Pericardium (tissue), 1 donor: ENCODE data around the genes RAB5B, SMARCC2 and GLS2.

DNA sequence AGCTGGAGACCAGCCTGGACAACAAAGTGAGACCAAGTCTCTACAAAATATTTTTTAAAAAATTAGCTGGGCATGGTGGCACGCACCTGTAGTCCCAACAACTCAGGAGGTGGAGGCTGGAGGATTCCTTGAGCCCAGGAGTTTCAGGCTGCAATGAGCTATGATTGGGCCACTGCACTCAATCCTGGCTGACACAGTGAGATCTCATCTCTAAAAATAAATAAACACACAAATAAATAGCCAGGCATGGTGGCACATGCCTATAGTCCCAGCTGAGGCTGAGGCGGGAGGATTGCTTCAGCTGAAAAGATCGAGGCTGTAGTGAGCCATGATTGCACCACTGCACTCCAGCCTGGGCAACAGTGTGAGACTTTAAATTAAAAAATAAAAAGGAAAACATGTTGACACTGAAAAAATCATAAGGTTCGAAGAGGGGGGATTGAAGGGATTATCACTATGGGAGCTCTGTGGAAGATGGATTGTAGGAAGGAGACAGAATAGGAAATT, 13.2 kb downstream of the DGKA start:
- RRBS = no CpG with 5 or more reads among the region's 4 CpGs

GRCh38 chr12:55973891-55974750, at the start of gene RAB5B:
TSS of gene RAB5B (plus strand) at chr12:55974078.
- RRBS = 2% methylated on average over 13 of the region's 41 CpGs

DNA sequence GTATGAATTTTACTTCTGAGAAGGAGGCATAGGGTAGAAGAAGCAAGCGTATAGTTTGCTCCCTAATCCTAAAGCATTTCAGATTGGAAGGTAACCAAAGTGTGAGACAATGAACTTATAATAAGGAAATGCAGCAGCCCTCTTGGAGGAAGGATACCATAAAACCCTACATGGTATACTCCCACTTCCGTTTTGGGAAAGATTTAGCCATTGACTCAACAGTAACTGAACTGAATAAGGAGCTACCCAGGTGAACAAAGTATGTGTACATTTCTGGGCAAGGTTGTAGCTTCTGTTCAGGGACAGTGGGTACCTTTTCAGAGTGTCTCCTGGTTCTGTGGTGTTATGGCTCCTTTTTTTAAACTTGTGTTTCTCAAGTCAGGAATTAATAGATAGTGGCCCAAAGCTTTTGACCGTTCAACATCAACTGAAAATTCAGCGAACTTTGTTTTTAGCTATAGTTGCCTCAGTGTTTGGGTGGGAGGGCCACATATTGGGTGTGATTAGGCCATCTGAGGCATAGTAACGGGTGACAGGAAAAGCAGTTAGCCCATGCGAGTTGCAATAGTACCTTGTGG, 3.8 kb downstream of the RAB5B start:
- RRBS = no CpG with 5 or more reads among the region's 6 CpGs

DNA sequence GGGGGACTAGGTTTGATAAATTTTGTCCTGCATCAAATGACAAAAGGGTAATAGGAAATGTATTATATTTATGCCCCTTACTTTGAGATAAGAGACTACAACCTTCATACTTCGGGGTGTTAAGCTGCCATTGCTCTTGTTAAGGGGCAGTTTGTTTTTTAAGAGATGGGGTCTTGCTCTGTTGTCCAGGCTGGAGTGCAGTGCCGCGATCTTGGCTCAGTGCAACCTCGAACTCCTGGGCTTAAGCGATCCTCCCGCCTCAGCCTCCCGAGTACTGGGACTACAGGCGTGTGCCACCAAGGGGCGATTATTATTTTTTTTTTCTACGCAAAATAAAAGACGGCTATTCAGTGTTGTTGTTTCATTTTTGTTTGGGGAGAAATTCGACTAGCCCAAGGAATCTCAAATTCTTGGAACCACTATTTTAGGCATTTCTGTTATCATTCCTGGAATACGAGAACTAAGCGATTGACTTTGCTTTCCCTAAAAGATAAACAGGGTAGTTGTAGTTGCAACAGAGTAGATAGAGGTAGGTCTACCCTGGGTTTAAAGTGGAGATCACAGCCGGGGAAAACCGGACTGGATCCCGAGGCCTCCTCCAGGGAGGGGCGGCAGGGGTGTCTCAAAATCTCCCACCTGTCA, 621 bp upstream of the SUOX start:
- RRBS = 2% methylated on average over 3 of the region's 18 CpGs

DNA sequence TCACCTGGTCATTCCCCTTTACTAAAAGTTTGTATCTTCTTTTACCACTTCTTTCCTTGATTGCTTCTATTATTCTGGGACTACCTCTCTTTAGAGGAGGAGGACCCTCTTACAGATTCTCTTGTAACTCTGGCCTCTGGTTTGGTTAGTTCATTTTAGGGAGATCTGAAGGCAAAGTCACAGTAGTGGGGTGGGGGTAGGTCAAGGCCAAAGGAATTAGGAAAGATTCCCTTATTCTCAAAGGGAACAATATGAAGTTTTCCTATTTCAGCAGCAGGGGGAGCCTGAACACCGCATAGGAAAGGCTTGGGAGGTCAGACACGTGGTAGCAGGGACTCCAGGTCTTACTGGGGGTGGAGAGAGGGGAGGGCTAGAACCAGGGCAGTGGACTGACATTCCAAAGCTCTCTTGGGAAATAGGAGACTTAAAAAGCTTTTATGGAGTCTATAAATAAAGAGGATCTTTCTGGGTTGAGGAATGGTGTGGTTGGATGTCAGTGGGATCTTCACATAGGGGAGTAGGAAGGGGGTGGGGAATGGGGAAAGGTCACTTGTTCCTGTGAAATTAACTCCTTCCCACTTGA, 1.3 kb downstream of the ZC3H10 start:
- RRBS = no CpG with 5 or more reads among the region's 2 CpGs

DNA sequence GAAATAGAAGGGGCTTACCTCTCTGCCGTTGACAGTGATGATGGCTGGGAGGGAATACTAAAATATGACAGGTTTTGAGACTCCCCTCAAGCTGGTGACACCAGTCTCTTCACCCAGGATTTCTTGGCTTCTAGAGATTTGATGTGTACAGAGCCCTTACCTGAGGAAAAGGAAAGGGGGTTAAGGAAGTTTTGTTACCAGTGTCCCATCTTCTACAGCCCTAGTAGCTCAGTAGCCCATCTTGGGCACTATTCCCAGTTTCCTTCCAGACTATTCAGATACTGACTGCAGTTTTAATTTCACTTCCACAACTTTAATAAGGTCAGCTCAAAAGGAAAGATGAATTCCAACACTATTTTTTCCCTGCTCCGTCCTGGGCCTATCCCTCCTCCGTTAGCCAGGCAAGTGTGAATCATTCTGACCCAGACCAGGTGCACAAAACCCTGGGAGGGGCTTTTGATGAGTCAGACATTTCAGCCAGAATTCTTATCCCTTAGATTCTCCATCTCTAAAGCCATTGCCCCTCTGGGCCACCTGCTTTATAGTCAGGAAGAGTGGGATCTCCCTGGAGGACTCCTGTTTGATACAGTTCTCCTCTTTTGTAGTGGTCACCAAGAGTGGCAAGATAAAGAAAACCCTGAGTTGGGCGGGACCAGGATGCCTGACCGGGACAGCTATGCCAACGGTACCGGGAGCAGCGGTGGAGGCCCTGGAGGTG, 2.0 kb downstream of the ZC3H10 start:
- RRBS = no CpG with 5 or more reads among the region's 8 CpGs

GRCh38 chr12:56154936-56155382, 2.6 kb downstream of the MYL6B start:
- RRBS = no CpG with 5 or more reads among the region's 5 CpGs

DNA sequence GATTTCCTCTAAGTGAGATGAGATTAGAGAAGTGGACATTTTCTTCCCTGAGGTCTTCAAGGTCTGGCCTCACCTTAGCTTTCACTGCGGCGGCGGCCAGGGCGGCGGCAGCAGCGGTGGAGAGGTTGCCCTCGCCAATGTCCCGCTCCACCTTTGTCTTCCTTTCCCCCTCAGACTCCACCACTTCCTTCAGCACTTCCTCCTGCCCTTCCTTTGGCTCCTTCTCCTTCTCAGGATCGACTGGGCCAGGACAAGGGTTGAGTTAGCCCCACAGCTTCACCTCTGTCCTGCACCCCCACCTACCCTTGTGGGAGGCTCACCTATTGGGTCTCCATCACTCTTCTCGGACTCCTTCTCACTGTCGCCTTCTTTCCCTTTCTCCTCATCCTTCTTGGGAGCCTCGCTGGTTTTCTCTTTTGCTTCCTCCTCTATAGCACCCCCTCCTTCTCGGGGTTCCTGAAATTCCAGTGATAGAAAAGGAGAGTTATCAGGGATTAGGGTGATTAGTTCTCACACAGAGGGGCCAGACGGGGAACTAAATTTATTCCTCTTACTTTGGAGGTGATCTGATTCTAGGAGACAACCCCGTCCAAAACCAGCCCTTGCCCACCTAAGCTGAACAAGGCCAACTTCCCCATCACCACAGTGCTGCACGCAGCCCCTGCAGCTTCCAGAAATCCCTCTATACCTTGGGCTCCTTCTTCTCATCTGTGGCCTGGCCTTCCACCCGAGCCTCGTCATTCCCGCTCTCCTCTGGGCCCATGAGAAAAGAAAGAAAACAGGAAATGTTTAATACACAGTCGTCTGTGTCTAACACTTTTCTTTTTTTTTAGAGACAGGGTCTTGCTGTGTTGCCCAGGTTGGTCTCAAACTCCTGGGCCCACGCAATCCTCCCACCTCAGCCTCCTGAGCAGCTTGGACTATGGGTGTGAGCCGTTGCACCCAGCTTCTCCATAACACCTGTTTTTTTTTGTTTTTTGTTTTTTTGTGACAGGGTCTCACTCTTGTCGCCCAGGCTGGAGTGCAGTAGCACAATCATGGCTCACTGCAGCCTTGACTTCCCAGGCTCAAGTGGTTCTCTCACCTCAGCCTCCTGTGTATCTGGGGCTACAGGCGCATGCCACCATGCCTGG, 11.7 kb downstream of the MYL6 start:
- RRBS = no CpG with 5 or more reads among the region's 24 CpGs

- RRBS = 1% methylated on average over 15 of the region's 90 CpGs
Measured at GRCh38 chr12:56189166-56189921, at the start of gene SMARCC2. TSS of gene SMARCC2 (minus strand) at chr12:56189483.

GRCh38 chr12:56193090-56193402, 3.8 kb upstream of the SMARCC2 start:
- RRBS = no CpG with 5 or more reads among the region's 1 CpG

GRCh38 chr12:56196786-56197147, 7.5 kb upstream of the SMARCC2 start:
- RRBS = no CpG with 5 or more reads among the region's 5 CpGs

GRCh38 chr12:56271042-56271981, 4.6 kb downstream of the COQ10A start:
- RRBS = no CpG with 5 or more reads among the region's 1 CpG

- RRBS = no CpG with 5 or more reads among the region's 15 CpGs
Measured at GRCh38 chr12:56300839-56301495, 837 bp upstream of the CS start.

DNA sequence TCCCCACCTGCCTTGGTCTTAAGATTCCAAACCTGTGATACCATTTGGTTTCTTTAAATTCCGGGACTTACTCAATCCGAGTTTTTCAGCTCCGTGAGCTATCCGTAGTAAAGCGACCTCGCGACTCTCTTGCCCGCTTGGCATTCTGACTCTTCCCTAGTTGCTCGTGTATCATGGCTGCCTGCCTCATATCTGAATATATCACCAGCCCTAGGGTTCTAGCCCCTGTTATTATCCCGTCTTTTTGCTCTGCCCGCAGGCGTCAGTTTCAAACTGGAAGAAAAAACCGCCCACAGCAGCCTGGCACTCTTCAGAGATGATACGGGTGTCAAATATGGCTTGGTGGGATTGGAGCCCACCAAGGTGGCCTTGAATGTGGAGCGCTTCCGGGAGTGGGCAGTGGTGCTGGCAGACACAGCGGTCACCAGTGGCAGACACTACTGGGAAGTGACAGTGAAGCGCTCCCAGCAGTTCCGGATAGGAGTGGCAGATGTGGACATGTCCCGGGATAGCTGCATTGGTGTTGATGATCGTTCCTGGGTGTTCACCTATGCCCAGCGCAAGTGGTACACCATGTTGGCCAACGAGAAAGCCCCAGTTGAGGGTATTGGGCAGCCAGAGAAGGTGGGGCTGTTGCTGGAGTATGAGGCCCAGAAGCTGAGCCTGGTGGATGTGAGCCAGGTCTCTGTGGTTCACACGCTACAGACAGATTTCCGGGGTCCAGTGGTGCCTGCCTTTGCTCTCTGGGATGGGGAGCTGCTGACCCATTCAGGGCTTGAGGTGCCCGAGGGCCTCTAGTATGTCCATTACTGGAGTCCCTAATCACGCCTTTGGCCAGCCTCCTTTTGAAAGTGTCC, 630 bp downstream of the SPRYD4 start:
- RRBS = 27% methylated on average over 4 of the region's 27 CpGs

DNA sequence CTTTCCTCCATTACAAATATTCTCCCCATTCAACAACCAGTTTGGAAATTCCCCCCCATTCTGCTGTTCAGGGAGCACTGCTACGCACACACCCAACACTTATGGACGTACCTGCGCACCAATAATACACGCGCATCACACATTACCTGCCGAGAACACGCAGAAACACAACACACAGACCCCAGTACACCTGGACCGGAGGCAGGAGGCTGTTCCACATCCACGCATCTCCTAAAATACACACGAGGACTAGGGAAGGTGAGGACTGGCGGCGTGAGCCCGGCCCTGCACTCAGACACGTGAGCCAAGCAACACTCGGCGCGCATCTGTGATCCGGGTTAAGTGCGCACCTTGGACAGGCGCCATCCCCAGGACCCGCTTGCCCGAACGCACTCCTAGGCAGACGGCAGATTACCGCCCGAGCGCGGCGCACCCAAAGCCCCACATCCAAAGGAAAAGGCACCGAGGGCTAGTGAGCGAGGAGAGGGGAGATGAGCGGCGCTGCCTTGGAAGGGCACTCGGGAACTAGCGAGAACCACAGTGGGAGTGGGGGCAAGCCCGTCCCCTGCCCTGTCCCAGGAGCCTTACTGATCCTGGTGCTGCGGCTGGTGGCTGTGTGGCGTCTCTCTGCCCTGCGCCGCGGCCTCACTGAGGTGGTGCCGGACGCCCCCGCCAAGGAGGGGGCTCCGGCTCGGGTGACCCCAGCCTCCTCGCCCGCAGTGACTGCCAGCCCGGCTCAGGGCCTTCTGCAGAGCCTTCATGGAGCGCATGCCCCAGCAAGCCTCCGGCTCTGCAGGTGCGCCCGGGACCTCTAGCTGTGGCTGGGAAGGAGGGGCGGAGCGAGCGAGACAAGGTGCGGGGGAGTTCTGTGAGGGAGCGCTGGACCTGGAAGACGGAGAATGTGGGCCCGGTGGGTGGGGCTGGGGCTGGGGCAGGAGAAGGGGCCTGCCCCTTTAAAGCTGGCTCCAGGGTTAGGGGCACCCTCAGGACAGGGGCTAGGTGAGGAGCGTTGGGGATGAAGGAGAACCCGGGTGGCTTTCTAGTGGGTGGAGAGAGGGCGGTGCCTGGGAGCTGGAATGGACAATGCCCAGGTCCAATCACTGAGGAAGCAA, at the start of gene GLS2:
Gene GLS2, minus strand, starts transcription at position 813 of the 1,112 bp plus-strand sequence.
- RRBS = 3% methylated on average over 22 of the region's 63 CpGs

- RRBS = no CpG with 5 or more reads among the region's 11 CpGs
Measured at GRCh38 chr12:56635821-56636277, 5.7 kb upstream of the BAZ2A start.

DNA sequence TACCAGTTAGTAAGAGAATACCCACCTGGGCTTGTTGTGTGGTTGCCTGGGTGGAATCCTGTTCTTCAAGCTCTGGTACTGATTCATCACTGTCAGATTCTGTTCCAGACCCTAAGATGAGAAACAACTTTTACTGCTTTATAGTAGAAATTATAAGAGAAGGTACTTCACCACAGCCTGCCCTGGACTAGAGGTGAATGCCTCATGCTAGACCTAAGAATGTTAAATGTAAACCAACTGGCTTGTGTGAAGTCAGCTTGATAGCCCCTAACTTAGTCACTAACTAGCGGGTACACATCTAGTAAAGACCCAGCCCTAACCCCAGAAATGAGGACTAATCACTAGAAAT, 10.5 kb downstream of the NACA start:
- RRBS = no CpG with 5 or more reads among the region's 1 CpG

GRCh38 chr12:56996548-56996966, 2.3 kb downstream of the GPR182 start:
- RRBS = no CpG with 5 or more reads among the region's 6 CpGs

GRCh38 chr12:57042996-57043506, 6.9 kb downstream of the MYO1A start:
- RRBS = no CpG with 5 or more reads among the region's 8 CpGs

- RRBS = 2% methylated on average over 13 of the region's 49 CpGs
Measured at GRCh38 chr12:57087028-57087696, 1.8 kb upstream of the NAB2 start.